ENCODE results near the gene TBX3.

- PRO-cap: no peak
Observed at GRCh38 chr12:113223935-113224415, 2.7 kb downstream of the TPCN1 start.

DNA sequence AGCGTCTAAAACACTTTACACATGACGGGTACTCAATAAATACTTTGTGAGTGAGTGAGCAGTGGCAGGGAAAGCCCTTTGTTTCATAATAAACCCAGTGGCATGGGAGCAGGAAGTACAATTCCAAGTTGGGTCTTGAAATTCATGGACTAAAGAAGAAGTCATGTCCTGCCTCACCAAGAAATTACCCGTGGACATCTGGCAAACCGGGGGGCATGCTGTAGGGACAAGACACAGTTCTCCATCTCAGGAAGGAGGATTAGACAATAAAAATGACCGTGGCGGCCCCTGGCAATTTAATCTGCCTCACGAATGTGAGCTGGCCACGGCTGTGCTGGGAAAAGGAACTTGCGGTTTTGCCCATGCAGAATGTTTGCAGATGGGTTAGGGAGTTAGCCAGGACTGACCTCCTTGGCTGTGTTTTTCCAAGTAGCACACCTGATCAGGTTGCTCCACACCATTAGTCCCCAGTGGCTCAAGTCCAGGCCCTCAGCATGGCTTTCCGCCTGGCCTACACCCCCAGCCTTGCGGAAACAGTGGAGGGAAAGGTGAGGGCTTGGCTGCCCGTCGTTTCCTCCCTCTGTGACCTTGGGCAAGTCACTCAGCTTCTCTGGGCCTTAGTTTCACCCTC is 20.7 kb downstream of the TPCN1 start:
- PRO-cap: no peak

- PRO-cap: no peak
Observed at GRCh38 chr12:113273016-113273332, 51.7 kb downstream of the TPCN1 start.

GRCh38 chr12:113332663-113333327 is 2.1 kb downstream of the SLC8B1 start:
- PRO-cap: no peak

- PRO-cap: no peak
Observed at GRCh38 chr12:113380518-113380935, 22.1 kb downstream of the PLBD2 start.

GRCh38 chr12:113391609-113392524 is 11.8 kb downstream of the SDS start:
- PRO-cap: no peak

DNA sequence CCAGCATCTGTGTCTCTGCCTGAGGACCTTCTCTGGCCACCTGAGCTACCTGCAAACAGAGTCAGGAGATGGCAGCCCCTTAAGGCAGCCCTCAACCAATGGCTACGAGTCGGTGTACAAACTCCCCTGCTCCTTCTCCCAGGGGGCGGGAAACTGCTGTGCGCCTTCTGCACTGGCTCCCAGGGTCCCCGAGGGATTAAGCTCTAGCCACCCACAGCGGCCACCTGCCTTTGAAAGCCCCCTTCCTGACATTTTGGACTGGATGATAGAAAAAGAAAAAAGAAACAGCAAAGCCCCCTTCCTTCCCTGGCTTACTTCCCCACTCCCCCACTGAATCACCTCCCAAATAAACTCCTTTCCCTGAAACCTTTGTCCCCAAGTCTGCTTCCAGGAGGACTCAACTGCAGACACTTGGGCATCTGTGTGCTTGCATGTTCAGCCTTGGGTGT is 6.1 kb downstream of the SDS start:
- PRO-cap: no peak

DNA sequence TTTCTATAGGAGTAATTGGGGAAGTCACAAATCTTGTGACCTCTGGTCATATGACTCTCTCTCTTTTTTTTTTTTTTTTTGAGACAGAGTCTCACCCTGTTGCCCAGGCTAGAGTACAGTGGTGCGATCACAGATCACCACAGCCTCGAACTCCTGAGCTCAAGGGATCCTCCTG is 5.8 kb upstream of the SDSL start:
- PRO-cap: no peak

DNA sequence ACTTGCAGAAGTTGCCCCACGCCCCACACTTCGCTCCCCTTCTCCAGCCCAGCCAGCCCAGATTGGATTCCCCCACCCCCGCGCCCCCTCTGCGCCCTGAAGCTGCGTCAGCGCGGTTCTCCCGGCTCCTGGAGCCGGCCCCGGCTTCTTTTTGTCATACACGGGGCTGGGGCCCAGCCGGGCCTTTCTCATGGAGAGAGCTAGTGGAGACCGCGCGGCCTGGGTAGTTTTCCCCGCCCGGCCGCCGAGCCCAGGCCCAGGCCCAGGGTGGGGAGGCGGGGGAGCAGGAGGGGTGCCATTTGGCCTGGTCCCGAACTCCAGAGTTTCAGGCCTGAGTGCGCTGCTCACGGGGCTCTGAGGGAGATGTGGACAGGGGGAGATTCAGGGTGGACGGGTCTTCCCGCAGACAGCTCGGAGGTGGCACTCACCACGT is 587 bp upstream of the LHX5 start:
- PRO-cap: no peak

GRCh38 chr12:113863123-113863610 is 103.0 kb downstream of the RBM19 start:
- PRO-cap: no peak

DNA sequence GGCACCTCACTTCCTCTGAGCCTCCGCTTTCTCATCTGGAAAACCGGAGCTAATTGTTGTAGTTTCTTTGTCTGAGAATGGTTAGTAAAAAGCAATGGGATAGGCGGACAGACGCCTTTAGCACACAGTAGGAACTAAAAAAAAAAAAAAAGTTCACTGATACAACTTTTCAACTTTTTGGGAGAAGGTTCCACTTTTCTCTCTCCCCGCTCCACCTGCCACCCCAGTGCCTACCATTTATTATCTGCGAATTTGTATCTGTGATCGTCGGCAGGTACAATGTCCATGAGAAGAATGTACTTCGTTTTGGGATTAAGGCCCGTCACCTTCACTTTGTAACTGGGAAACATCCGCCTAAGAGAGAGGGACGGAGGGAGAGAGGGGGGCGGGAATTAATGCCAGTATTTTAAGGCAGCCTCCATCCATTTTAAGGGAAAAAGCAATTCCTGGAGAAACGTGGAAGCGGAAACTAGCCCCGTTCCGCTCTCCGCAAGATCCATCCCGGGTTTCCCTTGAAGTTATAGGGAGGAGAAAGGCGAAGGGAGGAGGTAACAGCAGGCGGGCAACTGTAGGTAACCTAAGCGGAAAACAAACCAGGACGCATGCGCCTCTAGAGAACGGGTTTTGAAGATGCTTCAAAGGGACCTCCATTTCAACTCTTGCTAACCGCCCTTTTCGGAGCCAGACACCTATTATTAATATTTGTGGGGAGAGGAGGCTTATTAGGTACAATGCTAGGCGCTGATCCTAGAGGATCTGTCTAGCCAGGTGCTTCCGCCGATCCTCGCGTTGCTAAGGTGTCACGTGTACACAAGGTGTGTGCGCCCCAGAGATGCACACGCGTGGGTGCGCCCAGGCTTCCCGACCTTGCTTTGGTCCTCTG is 6.4 kb downstream of the TBX5 start:
- PRO-cap: no peak

DNA sequence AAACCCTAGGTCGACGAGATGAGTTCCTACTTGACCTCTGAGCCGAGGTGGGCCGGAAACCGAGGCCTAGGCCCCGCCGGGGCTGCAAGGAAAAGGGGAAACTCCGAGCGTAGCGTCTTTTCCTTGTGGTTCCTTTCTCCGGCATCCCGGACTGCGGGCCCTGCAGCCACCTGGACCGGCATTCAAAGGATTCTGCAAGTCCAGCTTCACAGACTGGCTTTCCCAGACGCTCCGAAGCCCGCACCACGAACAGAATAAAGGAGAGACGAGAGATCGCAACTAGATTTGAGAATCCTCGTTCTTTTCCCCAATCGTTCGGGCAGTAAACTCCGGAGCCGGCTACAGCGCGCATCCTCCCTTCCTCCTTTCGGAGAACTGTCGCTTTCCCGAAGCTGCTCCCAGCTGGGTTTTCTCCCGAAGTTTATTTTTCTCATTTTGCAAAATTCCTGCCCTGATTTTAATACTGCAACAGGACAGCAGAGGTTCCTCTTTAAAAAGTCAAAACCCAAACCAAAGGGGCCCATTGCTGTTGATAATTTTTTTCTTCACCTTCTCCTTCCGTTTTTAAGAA is 3.6 kb upstream of the TBX5 start:
- PRO-cap: no peak

DNA sequence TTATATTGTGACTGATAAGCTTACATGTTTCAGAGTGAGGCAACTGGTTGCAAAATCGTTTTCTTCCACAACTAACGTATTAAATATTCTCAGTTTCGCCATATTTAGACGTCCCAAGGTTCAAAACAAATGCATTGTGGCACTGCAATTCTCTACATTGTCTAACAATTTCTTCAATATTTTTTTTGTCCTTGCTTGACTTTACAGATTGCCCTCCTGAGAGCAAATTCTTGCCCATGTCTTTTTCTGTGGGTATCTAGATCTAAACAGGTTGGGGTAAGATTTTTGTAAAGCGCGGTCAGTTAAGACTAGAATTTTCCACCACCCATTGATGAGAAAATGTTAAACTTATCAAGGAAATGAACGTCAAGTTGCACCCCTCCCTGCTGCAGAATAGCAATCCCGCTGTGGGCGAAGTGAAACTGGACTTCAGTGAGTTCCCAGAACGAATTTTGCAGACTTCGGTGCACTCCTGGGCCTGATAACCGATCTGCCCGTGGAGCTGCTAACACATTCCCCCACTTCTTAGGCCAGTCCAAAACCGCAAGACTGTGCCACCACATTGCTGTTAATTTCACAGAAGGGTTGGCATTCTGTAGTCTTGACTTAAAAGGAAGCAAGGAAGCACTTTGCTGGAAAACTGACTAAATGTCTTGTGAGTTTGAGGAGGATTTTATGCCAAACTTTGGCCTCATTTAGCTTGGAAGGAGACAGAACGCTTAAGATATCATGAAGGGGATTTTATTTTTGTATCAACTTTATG is 2.5 kb downstream of the TBX3 start:
- PRO-cap: no peak

DNA sequence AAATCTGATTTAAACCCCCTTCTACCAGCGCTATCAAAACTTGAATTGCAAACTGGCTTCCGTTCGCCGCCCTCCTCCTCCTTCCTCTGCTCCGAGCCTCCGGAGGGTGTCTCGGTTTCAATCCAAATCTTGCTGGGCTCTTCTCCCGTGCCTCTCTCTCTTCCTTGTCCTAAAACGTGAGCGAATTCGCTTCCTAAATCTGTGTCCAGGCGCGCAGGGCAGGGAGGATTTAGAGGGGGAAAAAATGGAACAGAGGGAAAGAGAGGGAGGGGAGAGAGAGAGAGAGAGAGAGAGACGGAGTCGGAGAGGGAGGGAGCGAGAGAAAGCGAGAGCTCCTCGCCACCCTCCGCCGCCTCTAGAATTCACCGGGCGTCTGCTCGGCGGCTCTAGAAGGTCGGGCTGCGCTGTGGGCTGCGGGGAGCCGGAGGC is at the start of gene TBX3:
Gene TBX3 (minus strand): TSS at position 375 of the 429 bp plus-strand sequence.
- PRO-cap: unidirectional peak, minus-strand start at position 90 of the sequence; unidirectional peak, minus-strand start at position 171 of the sequence; bidirectional peak, plus-strand start outside the sequence, minus-strand start at position 364 of the sequence

DNA sequence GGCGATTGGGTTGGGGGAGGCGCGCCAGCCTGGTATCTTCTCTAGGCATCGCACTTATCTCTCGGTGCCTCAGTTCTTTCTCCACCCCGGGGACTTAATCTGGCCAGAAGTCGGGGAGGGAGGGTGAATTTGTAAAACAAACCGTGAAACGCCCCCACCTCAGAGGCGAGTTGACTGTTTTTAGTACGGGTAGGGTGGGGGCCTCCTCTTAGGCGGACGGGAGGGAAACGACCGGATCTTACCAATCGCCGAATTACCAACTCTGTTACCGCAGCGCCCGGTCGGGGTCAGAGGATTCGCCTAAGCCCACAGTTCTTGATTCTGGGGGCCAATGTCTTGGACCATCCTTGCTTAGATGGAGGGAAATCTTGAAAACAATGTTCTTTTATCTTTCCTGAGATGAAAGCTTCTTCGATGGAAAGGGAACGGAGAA is 1.4 kb upstream of the TBX3 start:
- PRO-cap: bidirectional peak, plus-strand start at position 253 of the sequence, minus-strand start outside the sequence

DNA sequence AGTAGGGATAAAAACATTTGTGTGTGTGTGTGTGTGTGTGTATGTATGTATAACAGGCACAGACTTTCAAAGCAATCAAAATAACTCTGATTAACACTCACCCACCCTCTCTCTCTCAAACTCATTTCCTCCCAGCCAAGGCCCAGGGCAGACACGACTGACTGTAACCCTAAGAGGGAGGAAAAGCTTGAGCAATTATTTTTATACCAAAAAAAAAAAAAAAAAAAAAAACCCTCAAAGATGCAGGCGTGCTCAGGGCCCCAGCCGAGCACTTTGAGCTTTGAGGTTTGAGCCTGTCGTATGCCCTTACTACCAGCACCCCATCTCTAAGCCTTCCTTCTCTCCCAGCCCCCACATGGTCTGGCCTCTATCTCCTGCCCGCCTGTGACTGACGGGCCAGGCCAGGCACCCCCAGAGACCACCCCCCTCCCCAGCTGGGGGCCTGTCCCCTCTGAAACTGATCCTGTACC is 62.8 kb upstream of the TBX3 start:
- PRO-cap: no peak

GRCh38 chr12:115103882-115104484 is 420.0 kb upstream of the TBX3 start:
- PRO-cap: no peak

DNA sequence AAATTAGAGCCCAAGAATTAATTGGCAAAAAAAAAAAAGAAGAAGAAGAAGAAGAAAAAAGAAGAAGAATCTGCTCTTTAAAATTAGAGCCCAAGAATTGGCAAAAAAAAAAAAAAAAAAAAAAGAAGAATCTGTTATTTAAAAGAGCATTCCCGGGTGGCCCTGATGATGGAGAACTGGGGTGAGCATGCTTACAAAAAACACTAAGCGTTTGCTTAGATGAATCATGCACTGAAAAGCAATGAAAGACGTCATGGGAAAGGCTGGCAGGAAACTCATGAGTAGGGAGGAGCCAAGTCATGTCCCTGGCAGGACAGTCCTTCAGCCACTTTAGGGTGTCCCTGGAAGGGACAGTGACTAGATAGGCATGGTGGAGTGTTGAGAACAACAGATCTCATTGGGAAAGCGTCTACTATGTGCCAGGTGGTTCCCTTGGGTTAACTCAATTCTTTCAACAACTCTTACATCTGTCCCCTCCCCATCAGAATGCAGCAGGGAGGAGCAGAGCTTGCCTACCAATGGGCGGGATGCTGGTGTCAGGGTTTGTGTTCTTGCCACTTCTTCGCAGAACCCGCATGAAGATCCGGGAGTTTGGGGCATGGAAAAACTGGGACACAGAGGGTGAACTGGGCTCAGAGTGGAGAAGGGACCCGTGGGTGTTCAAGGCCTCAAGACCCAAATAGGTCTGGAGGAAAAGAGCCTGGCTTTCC is 653.7 kb upstream of the TBX3 start:
- PRO-cap: unidirectional peak, plus-strand start at position 333 of the sequence

DNA sequence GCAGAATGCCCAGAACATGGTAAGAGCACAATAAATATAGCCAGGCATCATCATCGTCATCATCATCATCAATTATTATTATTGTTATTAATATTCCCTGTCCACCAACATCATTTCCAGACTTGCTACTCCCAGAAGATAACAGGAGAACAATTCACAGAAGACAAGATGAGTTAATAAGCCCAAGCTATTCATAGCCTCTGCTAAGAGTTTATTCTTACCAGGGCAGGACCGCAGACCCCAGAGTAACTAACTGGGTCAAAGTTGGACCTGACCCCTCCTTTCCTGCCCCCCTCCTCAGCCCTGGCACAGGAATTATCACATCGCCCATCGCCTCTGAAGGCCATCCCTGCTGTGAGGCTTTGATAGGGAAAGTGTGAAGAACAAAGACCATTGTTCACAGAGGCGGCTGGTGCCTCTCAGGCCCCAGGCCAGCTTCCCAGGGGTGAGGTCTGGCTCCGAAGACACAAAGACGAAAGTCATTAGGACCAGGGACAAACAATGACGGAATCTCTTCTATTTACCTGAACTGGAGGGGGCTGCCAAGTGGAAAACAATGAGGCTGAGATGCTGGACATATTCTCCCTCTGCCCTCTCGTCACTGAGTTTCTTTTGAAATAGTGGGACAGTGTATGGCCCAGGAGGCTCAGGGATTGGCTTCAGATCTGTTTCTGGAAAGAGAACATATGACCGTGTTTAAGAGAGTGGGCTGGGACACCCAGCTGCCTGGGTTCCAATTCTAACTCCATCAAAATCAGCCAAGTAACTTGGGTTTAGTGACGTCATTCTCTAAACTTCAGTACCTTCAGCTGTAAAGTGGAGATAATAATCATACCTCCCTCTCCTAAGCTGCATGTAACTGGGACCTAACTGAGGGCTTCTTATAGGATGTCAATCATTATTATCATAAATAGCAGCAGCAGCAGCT is 769.5 kb downstream of the MED13L start:
- PRO-cap: bidirectional peak, plus-strand start at position 444 of the sequence, minus-strand start at position 247 of the sequence

GRCh38 chr12:115570349-115570615 is 707.2 kb downstream of the MED13L start:
- PRO-cap: no peak

Measured in endodermal cell (in vitro differentiated cells).